Measurements from ENCODE around the gene TAF1B.

DNA sequence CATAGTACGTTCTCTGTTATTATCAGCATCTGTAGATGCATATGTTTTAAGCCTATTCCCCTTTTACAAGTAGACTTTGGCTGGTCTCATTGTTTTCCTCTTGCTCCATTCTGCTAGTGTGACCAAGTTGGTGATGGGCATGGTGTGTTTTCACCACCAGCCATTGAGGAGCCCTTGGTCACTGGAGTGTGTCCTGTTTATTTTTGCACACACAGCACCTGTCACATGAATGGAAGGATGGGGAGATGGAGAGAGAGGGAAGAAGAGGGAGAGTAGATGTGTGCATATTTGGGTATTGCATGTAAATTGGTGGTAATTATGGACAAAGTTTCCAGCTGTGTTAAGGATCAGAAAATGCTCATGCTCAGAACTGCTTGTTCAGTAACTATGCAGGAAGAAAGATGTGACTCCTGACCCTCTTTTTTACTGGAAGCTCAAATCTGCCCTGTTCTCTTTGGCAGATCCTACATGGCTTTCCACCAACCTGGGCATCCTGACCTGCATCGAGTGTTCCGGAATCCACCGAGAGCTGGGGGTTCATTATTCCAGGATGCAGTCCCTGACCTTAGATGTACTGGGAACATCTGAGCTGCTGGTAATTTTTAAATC lies 64.9 kb downstream of the ITGB1BP1 start:
- PRO-cap, 4 experiments = no peak in any of the 4 experiments
- RAMPAGE, long total RNA, 2 experiments = start-site peak on the plus strand in 1 of 2 experiments, centred at position 173 of the sequence, 11 reads per replicate
- RRBS = no CpG with 5 or more reads among the region's 4 CpGs

- PRO-cap, 4 experiments = peak in 2 of 4 experiments; most common plus-strand start chr2:9378584 (in 1)
- RAMPAGE, long total RNA, 2 experiments = start-site peak on the plus strand in 1 of 2 experiments, at chr2:9378890-9379028 at its widest, 11 reads per replicate
- RRBS = 12% methylated on average over 6 of the region's 31 CpGs
Measured at GRCh38 chr2:9378215-9379344, 44.7 kb downstream of the ITGB1BP1 start.

GRCh38 chr2:9476267-9476760 lies 2.0 kb downstream of the IAH1 start:
- PRO-cap, 4 experiments = no peak in any of the 4 experiments
- RAMPAGE, long total RNA, 2 experiments = no peak in any of the 2 experiments
- RRBS = no CpG with 5 or more reads among the region's 6 CpGs

DNA sequence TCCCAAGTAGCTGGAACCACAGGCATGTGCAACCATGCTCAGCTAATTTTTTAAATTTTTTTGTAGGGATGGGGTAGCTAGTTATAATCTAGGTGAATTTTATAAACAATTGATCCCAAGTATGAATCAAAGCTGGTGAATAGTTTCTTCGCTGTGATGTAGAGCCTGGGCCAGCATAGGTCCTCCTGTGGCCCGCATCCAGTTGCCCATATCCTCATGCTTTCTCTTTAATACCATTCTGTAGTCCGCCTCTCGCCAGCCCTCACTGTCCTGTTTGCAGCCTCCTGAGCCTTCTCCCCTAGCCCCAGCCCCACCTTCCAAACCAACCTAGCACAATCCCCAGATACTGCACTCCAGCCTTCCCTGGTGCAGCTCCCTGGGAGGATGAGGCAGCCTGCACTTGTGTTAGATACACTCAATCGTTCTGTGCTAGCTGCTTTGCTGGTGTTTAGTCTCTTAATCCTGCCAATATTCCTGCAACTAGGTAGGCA lies 9.1 kb downstream of the IAH1 start:
- PRO-cap, 4 experiments = no peak in any of the 4 experiments
- RAMPAGE, long total RNA, 2 experiments = no peak in any of the 2 experiments
- RRBS = no CpG with 5 or more reads among the region's 5 CpGs

- PRO-cap, 4 experiments = peak in 3 of 4 experiments; most common plus-strand start chr2:9555460 (in 1); most common minus-strand start chr2:9555310 (in 3)
- RAMPAGE, long total RNA, 2 experiments = no peak in any of the 2 experiments
- RRBS = 2% methylated on average over 11 of the region's 23 CpGs
Measured at GRCh38 chr2:9555149-9555613, 449 bp downstream of the ADAM17 start.

DNA sequence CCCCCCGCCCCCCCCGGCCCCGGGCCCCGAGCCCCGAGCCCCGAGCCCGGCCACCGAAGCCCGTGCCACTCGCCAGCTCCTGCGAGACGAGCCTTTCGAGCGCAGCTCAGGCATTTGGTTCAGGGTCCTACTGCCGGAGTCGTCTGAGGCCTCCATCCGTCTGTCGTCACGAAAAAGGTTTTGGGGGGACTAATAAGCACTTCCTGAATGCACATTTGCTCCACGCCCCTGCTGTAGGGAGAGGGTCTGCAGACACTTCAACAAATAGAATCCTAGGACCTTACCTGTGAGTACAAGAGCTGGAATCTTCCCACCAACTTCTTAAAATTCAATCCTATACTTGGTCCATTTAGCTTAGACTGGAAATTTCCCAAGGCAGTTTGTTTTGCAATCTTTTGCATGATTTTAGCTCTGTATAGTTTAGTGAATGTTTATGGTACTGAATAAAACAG lies 703 bp upstream of the ADAM17 start:
- PRO-cap, 4 experiments = peak in 2 of 4 experiments; most common minus-strand start position 145 of the sequence (in 2)
- RAMPAGE, long total RNA, 2 experiments = no peak in any of the 2 experiments
- RRBS = 2% methylated on average over 6 of the region's 20 CpGs

- PRO-cap, 4 experiments = peak in 4 of 4 experiments; most common plus-strand start chr2:9638784 (in 3); most common minus-strand start chr2:9638603 (in 1)
- RAMPAGE, long total RNA, 2 experiments = no peak in any of the 2 experiments
- RRBS = no CpG with 5 or more reads among the region's 5 CpGs
Measured at GRCh38 chr2:9638494-9639050, 7.8 kb upstream of the YWHAQ start.

DNA sequence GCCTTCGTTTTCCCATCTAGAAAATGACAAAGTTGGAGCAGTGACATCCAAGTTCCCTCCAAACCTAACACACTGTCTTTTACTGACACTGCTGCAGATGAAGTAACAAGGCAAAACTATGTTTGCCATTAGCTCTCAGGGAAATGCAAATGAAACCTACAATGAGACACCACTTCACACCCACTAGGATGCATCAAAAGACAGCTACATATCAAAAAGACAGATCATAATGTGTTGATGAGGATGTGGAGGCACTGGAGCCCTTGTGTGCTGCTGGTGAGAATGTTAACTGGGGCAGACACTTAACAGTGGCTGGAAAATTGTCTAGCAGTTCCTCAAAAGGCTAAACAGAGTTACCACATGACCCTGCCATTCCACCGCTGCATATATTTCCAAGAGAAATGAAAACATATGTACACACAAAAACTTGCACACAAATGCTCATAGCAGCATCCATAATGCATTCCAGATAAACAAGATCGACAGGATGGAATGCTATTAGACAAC lies 19.7 kb upstream of the YWHAQ start:
- PRO-cap, 4 experiments = no peak in any of the 4 experiments
- RAMPAGE, long total RNA, 2 experiments = no peak in any of the 2 experiments
- RRBS = no CpG with 5 or more reads among the region's 3 CpGs

GRCh38 chr2:9712288-9712487 lies 81.4 kb upstream of the YWHAQ start:
- PRO-cap, 4 experiments = no peak in any of the 4 experiments
- RAMPAGE, long total RNA, 2 experiments = no peak in any of the 2 experiments
- RRBS = no CpG with 5 or more reads among the region's 7 CpGs

- PRO-cap, 4 experiments = no peak in any of the 4 experiments
- RAMPAGE, long total RNA, 2 experiments = no peak in any of the 2 experiments
- RRBS = no CpG with 5 or more reads among the region's 9 CpGs
Measured at GRCh38 chr2:9714817-9715066, 83.9 kb upstream of the YWHAQ start.

DNA sequence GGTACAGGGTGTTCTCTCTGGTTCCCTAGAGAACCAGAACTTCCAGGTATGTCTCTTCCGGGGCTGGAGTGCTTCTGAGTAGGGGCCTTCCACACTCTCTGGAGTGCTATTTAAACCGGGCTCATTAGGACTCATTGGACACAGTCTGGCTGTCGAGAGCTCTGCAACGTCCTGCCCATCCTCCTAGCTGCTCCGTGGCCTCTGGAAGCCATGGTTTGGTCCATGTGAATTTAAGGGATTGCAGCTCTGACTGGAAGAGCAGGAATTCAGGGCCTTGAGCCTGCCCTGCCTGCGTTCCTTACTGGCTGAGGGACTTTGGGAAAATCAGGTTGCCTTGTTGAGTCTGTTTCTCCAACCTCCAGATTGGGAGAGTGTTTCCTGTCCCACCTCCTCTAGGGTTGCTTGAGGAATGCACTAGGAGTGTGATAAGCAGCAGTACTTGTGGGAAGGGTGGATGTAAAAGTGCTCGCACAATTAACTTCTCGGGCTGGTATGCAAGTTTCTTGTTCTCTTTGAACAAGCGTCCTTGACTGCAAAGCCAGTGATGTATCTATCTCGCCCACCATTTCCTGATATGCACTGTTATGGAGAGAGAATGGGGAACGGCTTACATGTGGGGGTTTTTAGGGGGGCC lies 84.4 kb upstream of the YWHAQ start:
- PRO-cap, 4 experiments = no peak in any of the 4 experiments
- RAMPAGE, long total RNA, 2 experiments = no peak in any of the 2 experiments
- RRBS = no CpG with 5 or more reads among the region's 11 CpGs

DNA sequence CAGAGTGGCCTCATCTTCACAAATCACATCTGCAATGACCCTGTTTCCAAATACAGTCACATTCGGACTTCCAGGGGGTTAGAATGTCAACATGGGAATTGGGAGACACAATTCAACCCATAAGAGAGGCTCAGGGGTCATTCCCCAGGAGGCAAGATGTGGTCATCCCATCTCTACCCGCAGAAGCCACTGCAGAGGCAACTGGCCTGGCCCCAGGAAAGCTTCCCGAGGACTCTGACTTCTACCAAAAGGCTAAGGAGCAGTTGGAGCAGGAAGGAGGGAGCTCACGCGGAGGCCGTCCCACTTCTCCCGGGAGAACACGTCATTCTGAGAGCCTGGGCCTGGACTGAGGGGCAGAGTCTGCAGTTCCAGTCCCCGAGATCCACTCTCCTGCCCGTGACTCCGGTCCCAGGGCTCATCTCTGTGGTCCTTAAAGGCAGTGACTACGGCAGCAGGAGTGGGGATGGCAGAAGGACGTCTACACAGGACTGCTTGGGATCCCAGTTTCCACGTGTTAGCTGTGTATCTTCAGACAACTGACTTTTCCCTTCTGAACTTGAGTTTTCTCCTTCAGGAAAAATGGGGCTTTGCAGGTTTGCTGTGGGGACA lies 69.0 kb upstream of the TAF1B start:
- PRO-cap, 4 experiments = peak in 2 of 4 experiments; most common plus-strand start position 325 of the sequence (in 1); most common minus-strand start position 222 of the sequence (in 1)
- RAMPAGE, long total RNA, 2 experiments = no peak in any of the 2 experiments
- RRBS = 59% methylated on average over 5 of the region's 14 CpGs

- PRO-cap, 4 experiments = no peak in any of the 4 experiments
- RAMPAGE, long total RNA, 2 experiments = no peak in any of the 2 experiments
- RRBS = no CpG with 5 or more reads among the region's 10 CpGs
Measured at GRCh38 chr2:9782142-9782819, 61.0 kb upstream of the TAF1B start.

GRCh38 chr2:9808840-9809350 lies 34.4 kb upstream of the TAF1B start:
- PRO-cap, 4 experiments = no peak in any of the 4 experiments
- RAMPAGE, long total RNA, 2 experiments = no peak in any of the 2 experiments
- RRBS = no CpG with 5 or more reads among the region's 11 CpGs

DNA sequence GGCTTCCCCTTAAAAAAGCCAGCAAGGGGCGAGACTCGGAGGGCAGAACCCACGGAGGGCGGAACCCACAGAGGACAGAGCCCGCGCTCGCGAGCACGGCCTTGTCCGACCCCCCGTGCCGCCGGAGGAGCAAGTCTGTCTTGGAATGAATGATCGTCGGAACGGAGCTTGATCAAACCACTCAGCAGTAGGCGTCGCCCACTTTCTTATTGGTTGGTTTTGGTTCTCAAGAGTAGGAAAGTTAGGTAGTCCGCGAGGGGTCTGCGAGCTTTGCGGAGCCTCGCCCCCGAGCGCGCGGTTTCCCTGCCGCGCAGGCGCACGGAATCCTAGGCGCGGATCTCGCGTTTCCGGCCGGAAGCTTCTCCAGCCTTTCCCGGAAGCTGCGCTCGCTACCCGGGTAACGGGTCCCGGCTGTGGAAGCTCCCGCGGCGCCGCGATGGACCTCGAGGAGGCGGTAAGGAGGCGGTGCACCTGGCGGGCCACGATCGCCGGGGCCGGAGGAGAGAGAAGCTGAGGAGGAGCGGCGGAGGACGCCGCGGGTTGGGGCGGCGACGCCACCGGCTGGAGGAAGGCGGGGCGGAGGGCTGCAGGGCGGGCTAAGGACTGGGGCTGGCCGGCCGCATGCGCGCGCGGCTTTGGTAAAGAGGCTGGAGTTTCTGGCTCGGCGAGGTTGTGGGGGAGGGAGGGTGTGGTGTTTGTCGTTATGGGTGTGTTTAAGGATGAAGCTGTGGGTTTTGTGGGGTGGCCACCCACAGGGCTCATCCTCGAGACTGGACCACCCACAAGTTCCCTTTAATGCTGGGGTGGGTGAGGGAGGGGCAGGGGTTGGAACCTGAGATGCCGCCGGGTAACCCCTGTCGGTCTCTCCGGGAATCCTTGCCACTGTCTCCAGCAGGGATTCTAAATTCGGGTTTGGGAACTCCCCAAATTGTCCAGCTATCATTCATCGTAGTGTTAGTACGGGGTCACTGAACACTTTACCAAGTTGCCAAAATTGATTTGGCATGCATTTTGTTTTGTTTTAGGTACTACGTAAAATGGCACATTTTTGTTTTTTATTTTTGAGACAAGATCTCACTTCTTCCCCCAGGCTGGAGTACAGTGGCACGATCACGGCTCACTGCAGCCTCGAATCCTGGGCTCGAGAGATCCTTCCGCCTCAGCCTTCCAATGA lies at the start of gene TAF1B:
TSS of gene TAF1B (plus strand) at position 369 of the 1,174 bp plus-strand sequence.
- PRO-cap, 4 experiments = peak in 4 of 4 experiments; most common plus-strand start position 389 of the sequence (in 4); most common minus-strand start position 301 of the sequence (in 2)
- RAMPAGE, long total RNA, 2 experiments = start-site peak on the plus strand in 1 of 2 experiments, centred at position 381 of the sequence, 77 reads per replicate
- RRBS = 2% methylated on average over 25 of the region's 91 CpGs

- PRO-cap, 4 experiments = no peak in any of the 4 experiments
- RAMPAGE, long total RNA, 2 experiments = no peak in any of the 2 experiments
- RRBS = no CpG with 5 or more reads among the region's 5 CpGs
Measured at GRCh38 chr2:9860150-9860804, 17.0 kb downstream of the TAF1B start.

GRCh38 chr2:9952121-9952809 lies 772 bp downstream of the GRHL1 start:
- PRO-cap, 4 experiments = no peak in any of the 4 experiments
- RAMPAGE, long total RNA, 2 experiments = no peak in any of the 2 experiments
- RRBS = 2% methylated on average over 15 of the region's 40 CpGs

DNA sequence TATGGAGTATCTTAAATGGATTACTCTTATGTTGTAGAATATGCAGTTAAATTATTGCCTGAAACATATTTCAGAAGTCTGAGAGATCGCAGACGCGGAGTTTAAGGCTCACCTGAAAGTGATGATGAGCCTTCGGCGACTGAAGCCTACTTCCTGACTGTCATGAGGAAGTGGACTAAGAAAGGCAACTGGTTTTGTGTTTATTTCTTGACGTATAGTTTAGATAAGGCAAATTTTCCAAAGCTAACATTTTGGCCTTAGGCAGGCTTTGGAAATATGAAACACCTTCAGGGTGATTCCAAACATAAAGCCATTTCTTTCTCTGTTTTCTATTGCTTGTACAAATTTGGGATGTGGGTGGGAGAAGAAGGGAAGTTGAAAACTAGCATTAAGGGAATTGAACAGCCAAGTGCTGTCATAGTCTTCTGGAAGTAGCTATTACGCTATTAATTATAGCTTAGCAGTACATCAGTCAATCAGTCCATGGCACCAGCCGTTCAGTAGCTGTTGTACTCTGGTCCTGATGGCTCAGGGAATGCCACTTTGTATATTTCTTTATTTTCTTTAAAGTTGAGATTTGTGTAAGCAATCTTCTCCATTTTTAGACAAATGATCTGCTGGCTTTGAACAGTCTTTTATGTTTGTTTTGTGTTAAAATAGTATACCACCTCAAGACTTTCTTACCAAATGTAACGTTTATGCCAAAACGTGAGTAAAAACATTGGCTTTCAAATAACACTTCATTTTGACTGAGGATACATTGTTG lies 1.6 kb downstream of the GRHL1 start:
- PRO-cap, 4 experiments = no peak in any of the 4 experiments
- RAMPAGE, long total RNA, 2 experiments = no peak in any of the 2 experiments
- RRBS = no CpG with 5 or more reads among the region's 10 CpGs

DNA sequence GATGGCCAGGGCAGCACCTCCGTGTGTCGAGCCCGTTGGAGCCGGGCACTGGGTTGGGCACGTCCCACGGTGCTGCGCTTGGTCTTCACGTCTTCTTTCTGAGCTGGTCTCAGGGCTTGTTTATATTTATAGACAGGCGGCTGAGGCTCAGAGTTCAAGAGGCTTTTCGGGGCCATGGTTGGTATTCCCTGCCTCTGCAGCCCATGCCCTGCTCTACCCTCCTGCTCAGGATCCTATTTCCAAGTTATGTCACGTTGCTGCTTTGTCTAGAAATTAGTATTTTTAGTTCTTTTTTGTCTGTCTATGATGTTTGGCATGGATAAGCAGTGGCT lies 44.0 kb upstream of the KLF11 start:
- PRO-cap, 4 experiments = no peak in any of the 4 experiments
- RAMPAGE, long total RNA, 2 experiments = no peak in any of the 2 experiments
- RRBS = no CpG with 5 or more reads among the region's 11 CpGs

- PRO-cap, 4 experiments = no peak in any of the 4 experiments
- RAMPAGE, long total RNA, 2 experiments = no peak in any of the 2 experiments
- RRBS = no CpG with 5 or more reads among the region's 4 CpGs
Measured at GRCh38 chr2:10005862-10006117, 37.6 kb upstream of the KLF11 start.